Thoracic aorta (tissue), 1 donor: Measurements from ENCODE around the genes SLTM and ICE2.

- RAMPAGE, long total RNA, result no peak
These were observed 26.3 kb downstream of the LIPC start for GRCh38 chr15:58458046-58458620.

- RAMPAGE, long total RNA, result no peak
These were observed 35.8 kb downstream of the LIPC start for GRCh38 chr15:58467657-58468023.

DNA sequence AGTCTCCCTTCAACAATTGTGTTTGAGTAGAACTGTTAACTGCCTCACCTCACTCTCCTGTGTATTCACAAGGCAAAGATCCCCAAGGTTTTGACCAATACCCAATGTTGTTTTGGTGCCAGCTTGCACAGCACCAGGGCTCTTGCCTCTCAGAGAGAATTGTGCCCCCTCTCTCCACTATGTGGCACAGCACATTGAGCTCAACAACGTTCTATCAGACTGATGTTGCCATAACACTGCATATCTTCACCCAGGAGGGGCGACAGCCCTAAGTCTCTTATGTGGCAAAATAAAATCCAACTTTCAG lies 85.3 kb downstream of the LIPC start:
- RAMPAGE, long total RNA, result no peak

- RAMPAGE, long total RNA, result no peak
These were observed 120.1 kb downstream of the LIPC start for GRCh38 chr15:58551568-58552519.

- RAMPAGE, long total RNA, result no peak
These were observed 564 bp downstream of the SLTM start for GRCh38 chr15:58932969-58933260.

GRCh38 chr15:58933261-58934480 lies at the start of gene SLTM:
SLTM (minus strand) TSS chr15:58933679.
- RAMPAGE, long total RNA, result start-site peak on the minus strand at chr15:58933569-58933654, 962 reads

GRCh38 chr15:59083953-59084488 lies 20.9 kb upstream of the CCNB2 start:
- RAMPAGE, long total RNA, result no peak

- RAMPAGE, long total RNA, result no peak
These were observed 31.0 kb upstream of the LDHAL6B start for GRCh38 chr15:59175696-59176075.

- RAMPAGE, long total RNA, result no peak
These were observed 49.6 kb downstream of the LDHAL6B start for GRCh38 chr15:59256022-59256942.

- RAMPAGE, long total RNA, result no peak
These were observed 53.5 kb downstream of the LDHAL6B start for GRCh38 chr15:59260117-59260601.

GRCh38 chr15:59524150-59524699 lies 86.2 kb downstream of the FAM81A start:
- RAMPAGE, long total RNA, result no peak

GRCh38 chr15:59594418-59594970 lies 17.1 kb upstream of the GCNT3 start:
- RAMPAGE, long total RNA, result no peak

DNA sequence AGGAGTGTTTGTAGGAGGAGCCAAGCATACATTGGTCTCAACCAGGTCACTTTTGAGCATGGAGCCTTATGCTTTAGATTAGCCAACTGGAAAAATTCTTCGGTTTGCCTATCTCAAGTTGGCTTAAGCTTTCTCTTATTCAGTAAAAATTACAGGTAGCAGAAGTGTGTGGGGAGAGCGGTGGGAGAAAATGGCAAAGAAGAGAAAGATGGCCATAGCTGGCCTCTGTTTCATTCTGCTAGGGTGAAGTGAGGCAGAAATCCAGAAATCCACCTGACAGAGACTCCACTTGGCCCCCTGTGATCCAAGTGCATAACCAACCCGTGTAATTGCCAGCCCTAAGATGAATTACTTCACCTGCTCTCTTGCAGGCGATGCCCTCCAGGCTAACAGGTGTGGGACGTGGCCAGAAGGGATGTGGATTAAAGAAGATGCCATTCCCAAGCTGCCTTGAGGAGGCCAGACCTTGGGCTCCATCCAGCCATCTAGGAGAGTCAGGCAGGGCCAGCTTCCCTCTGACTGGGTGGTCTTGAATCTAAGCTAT lies 154.4 kb upstream of the BNIP2 start:
- RAMPAGE, long total RNA, result no peak

DNA sequence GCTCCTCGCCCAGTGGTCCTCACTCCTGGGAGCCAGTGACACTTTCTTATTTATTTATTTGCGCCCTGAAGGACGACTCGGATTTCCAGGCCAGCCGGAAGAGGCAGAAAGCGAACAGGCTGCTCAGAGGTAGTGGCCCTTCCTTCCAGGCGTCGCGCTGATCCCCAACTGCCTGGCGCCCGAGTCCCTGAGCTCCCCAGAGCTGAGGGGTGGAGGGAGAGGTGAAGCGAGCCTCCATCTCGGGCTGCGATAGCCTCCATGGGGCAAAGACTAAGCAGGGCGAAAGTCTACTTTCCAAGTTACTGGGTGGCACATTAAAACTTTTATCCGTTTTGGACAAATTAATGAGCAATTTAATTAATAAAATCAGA lies 9.9 kb upstream of the FOXB1 start:
- RAMPAGE, long total RNA, result no peak

DNA sequence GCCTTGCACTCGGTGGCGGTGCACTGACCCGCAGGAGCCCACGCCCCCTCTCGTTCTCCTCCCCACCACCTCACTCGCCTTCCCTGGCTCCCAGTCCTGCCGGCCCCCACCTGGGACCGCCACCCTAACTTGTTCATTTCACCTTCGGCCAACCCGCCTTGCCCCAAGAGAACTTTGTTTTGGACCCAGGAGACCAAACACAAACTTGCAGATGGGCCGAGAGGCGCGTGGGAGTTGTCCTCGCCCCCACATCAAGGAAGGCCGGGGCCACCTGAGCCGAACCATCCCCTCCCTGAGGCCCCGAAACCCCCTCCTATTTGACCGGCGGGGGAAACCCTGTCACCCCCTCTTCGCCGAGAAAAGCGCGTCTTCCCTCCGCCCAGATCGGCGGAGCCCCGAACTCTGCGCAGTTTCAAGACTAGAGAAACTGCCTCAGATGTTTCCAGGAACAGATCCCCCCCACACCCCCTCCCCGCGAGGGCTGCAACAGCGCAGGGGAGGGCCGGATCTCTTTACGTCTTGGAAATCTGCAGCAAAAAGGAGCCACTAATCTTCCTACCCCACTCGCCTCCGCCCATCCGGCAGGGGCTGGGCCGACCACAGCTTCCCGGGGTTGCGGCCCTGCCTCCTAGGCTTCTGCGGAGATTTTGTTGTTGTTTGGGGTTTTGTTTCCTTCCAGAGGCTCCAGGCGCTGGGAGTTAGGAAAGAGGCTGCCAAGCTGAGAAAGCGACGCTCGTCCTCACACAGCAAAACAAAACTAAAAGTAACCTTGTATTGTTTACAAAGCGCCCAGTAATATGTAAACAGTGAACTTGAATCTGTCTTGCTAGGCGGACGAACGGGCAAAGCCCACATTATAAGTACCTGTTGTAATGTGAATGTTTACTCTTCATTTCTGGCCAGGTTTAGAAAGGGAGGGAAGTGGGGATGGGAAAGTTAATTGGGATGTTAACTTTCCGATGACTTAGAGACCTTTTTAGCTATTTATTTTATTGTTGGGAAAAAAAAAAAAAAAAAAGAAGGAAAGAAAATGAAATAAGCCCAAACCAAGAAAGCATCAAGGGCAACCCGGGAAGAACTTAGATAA lies 2.1 kb downstream of the FOXB1 start:
- RAMPAGE, long total RNA, result no peak

DNA sequence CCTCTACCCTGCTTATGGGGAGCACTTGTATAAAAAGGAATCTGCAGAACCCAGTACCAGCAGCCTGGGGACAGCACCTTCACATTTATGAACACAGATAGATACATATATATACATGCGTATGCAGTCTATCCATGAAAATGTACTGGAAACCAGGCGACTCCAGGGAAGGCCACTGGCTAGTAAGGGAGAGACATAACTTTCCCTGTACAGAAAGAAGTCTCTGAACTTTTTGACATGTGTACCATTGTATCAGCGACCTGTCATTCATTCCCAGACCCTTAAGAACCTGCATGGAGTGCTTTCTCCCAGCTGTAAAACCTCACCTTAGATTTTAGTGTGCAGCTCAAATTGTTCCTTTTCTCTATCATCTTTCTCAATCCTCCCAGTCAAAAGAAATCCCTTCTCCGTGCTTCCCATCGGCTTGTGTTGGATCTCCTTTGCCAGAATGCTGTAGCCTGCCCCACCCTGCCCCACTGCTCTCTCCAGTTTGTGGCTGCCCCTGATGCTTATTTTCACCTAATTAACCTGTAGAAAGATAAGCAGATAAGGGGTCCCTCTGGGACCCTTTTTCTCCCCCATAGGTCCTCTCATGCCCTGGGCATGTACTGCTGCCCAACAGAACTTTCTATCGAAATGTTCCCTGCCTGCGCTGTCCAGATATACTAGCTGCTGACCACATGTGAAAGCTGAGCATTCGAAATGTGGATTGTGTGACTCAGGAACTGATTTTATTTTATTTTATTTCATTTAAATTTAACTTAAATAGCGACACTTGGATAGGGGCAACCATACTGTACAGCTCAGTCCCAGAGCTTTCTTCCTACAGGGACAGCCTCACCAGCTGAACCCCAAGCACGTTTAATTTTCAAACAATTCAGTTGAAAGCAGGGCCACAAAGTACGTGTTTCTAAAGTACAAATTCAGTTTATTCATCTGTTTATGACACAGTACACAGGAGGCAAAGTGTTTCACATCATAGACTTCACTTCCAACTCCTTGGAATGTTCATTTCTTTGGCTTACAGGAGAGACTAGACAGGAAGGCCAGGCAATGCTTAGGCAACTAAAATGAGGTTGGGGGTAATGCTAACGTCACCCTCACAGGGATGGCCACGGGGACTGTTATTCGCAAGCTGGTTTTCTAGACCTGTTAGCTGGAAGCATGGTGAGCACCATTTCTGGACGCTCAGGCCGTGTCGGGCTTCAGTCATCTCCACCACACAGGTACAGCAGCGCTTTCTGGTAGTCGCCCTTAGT lies 50.9 kb downstream of the ANXA2 start:
- RAMPAGE, long total RNA, result no peak

- RAMPAGE, long total RNA, result no peak
These were observed 14.8 kb downstream of the ANXA2 start for GRCh38 chr15:60382872-60383510.

- RAMPAGE, long total RNA, result no peak
These were observed 10.8 kb downstream of the ANXA2 start for GRCh38 chr15:60386896-60387468.

DNA sequence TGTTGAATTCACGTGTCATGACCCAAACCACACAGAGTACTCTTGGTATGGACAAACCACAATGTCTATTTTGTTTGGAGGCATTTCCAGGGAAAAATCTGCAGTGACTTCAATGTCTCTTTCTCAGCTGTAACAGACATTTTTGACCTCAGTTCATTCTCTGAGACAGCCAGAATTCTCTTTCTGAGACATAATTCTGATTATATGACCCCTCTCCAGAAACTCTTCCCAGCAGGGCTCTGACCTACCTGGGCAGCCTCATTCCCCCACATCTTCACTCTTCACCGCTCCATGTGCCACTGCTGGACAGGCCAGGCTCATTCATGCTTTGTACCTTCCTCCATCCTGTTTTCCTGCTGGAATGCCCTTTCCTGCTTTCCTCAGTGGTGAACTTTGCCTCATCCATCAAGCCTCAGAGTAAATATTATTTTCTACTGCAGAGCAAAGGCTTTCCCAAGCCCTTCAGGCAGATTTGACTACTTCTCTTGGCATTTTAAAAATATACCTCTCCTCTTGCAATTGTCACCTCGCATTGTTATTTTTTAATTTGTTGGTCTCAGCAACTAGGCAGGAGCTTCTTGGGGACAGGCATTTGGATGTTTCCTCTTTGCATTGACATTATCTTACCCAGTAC lies 4.9 kb upstream of the ANXA2 start:
- RAMPAGE, long total RNA, result no peak

GRCh38 chr15:60478788-60479783 lies at the start of gene ICE2:
ICE2 (minus strand) TSS chr15:60479142.
- RAMPAGE, long total RNA, result start-site peak on the minus strand at chr15:60479089-60479136, 34 reads; start-site peak on the plus strand at chr15:60479192-60479207, 9 reads